Occipital lobe (tissue), 2 donors: ENCODE measurements around the genes FN3KRP and ZNF750.

DNA sequence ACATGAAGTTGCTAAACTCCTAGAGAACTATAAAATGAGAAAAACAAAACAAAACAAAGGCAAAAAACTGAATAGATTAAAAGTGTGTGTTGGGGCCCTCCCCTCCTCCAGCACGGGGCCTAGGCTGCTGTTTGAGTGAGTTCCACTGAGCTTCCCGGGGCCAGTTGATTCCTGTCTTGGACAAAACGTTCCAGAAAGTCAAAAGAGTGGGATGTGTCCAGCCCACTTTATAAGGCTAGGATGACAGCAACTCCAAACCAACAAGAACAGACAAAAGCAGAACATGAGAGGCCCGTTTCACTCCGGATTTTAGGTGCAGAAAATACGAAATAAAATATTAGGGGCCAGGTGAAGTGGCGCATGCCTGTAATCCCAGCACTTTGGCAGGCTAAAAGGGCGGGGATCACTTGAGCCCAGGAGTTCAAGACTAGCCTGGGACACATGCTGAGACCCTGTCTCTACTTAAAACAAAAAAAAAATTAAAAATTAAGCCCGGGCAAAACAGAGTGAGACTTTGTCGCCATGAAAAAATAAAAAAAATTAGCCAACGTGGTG is 11.8 kb upstream of the CSNK1D start:
- RAMPAGE, long total RNA, result no peak

DNA sequence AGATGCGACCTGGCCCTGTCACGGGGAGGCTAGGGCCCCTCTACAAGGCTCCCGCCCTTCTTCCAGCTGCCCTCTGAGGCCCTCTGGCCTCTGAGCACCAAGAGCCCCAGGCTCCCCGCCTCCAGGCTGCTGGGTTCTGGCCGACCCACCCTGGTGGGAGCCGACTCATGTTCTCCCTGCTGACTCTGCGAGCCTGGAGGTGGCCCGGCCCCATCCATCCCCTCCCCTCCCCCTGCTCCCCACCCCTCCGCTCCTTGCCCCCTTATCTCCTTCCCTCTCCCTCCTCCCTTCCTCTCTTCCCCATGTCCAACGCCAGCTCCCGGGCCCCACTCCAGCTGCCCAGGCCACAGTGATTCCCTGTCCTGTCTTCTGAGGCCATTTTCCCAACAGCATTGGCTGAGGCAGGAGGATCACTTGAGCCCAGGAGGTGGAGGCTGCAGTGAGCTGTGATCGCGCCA is 12.9 kb downstream of the CD7 start:
- RAMPAGE, long total RNA, result no peak

DNA sequence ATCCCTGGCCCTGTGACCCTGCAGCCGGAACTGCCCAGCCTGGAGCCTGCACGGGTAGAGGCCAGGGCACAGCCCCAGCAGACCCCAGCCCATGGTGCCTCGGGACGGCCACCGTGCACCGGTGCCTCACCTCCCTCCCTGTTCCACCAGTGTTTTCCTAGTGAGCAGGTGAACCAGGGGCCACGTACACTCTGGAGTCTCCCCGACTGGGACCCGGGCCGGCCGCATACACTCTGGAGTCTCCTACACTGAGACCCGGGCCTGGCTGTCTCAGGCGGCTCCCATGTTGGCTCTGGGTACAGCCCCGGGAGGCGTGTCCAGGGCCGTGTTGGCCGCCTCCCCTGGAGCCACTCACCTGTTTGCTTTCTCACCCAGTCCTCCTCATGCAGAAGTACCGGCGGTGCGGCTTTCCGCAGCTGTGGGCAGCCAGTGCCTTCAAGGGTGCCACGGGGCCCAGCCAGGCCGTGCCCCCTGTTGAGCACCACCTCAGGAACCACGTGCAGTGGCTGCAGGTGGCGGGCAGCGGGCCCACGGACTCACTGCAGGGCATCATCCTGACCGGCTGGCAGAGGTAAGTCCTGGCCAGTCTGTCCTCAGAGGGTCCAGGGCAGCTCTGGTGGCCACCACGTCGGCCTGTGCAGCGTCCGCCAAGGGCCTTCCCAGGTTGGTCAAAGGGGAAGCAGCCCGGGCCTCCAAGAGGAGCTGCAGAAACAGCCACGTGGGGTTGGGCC is 13.6 kb downstream of the CYBC1 start:
- RAMPAGE, long total RNA, result no peak

- RAMPAGE, long total RNA, result no peak
Observed at GRCh38 chr17:82438276-82438980, 12.1 kb downstream of the CYBC1 start.

GRCh38 chr17:82496275-82496912 is 23.1 kb upstream of the FOXK2 start:
- RAMPAGE, long total RNA, result no peak

GRCh38 chr17:82498992-82499567 is 20.5 kb upstream of the FOXK2 start:
- RAMPAGE, long total RNA, result no peak

GRCh38 chr17:82563130-82563861 is 43.8 kb downstream of the FOXK2 start:
- RAMPAGE, long total RNA, result no peak

DNA sequence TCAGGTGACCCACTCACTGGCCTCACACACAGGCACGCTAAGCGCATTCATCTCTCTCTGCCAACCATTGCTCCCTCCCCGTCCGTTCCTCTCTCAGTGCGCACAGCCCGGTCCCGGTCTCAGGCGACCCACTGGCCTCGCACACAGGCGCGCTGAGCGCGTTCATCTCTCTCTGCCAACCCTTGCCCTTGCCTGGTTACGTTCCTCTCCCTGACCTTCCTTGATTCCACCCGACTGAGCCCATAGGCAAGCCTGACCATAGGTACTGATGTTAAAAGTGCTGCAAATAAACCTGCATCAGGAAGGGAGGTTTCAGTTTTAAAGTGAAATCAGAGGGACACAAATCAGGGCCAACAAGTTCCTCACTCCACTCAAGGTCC is 20.7 kb downstream of the WDR45B start:
- RAMPAGE, long total RNA, result no peak

DNA sequence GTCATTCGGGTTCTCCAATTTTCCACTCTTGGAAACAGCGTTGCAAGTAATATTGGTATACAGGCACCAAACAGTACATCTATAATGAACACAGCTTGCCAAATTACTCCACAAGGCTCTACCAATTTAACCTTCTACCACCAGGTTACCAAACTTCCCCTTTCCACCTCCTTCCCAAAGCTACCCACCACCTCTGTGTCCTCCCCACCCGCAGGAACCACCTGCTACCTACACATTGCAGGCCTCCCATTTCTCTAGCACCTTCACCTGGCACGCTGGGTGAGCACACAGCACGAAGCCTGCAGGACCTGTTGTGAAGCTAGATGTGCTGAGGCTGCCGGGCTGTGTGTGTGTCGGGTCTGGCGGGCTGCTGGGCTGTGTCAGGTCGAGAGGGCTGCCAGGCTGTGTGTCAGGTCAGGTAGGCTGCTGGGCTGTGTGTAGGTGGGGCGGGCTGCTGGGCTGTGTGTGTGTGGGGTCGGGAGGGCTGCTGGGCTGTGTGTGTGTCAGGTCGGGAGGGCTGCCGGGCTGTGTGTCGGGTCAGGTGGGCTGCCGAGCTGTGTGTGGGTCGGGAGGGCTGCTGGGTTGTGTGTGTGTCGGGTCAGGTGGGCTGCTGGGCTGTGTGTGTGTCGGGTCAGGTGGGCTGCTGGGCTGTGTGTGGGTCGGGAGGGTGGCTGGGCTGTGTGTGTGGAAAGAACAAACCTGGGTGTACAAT is 8.8 kb downstream of the WDR45B start:
- RAMPAGE, long total RNA, result no peak

- RAMPAGE, long total RNA, result no peak
Observed at GRCh38 chr17:82647192-82648154, 771 bp downstream of the WDR45B start.

- RAMPAGE, long total RNA, result no peak
Observed at GRCh38 chr17:82654746-82656076, 7.0 kb upstream of the WDR45B start.

DNA sequence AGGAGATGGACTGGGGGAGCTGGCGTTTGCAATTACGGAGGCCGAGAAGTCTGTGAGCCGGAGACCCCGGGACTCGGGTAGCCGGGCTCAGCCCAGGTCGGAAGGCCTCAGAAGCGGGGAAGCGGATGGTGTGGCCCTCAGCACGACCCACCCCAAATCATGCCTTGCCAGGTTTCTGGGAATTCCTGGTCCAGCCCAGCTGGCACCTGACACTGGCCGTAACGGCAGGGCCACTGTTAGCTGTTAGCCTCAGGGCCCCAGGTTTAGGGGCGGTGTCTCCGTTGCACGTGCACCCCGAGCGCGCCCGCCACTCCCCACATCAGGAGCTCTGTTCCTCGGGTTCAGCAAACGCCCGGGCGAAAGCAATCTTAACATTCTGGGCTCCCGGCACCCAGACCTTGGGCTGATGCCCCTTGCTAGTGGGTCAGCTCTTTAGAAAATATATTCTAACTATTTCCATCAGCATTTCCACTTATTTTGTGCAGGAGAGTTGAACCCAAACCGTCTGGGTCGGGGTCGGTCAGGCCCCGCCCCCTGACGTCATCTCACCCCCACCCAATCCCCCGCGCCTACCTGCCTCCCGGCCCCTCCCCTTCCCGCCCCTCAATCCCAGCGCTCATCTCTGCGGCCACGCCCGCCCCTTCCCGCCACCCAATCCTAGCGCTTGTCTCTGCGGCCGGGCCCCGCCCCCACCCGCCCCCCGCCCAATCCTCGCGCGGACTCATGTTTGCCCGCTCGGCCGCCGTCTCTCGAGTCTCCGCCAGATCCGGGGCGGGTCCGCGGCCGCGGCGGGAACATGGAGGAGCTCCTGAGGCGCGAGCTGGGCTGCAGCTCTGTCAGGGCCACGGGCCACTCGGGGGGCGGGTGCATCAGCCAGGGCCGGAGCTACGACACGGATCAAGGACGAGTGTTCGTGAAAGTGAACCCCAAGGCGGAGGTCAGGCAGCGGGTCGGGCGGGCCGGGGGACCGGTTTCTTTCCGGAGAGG is at the start of gene FN3KRP:
TSS of gene FN3KRP (plus strand) at position 747 of the 987 bp plus-strand sequence.
- RAMPAGE, long total RNA, result start-site peak on the plus strand centred at position 780 of the sequence, 24 bp wide, 77 and 125 reads in 2 replicates

DNA sequence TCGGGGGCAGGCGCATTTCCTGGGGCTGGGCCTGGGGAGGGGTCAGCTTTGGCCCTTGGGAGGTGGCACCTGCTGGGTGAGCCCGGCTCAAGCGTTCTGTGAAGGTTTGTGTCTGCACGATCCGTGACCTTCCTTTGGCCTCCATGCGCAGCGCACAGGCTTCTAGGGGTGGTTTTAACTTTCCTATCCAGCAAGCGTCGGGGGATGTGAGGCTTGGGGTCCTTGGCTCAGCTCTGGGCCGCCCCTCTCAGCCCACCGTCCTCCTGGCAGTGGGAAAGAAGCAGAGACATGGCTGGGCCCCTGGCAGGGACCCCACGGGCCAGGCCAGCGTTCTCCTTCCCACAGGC is 399 bp downstream of the FN3K start:
- RAMPAGE, long total RNA, result no peak

GRCh38 chr17:82795234-82795549 is 43.3 kb downstream of the TBCD start:
- RAMPAGE, long total RNA, result no peak

GRCh38 chr17:82804558-82805460 is 35.0 kb downstream of the ZNF750 start:
- RAMPAGE, long total RNA, result no peak

GRCh38 chr17:82839626-82840347 is at the start of gene ZNF750:
Gene ZNF750 (minus strand): TSS chr17:82840022.
- RAMPAGE, long total RNA, result no peak

DNA sequence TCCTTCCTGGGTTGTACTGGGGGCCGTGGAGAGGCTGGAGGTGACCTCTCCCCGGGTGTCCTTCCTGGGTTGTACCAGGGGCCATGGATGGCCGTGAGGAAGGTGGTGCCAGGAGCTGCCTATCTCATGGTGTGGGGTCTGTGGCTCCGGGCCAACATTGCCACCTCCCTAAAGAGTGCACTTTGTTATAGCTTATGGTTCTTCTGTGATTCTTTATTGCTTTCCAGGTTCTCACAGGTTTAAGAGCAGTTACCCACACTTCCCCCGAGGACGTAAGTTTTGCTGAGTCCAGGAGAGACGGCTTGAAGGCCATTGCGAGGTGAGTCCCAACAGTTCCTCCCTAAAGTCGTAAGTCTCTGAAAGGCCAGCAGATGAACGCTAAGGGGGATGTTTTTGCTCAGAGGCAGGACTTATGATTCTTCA is 86.4 kb upstream of the ZNF750 start:
- RAMPAGE, long total RNA, result no peak

DNA sequence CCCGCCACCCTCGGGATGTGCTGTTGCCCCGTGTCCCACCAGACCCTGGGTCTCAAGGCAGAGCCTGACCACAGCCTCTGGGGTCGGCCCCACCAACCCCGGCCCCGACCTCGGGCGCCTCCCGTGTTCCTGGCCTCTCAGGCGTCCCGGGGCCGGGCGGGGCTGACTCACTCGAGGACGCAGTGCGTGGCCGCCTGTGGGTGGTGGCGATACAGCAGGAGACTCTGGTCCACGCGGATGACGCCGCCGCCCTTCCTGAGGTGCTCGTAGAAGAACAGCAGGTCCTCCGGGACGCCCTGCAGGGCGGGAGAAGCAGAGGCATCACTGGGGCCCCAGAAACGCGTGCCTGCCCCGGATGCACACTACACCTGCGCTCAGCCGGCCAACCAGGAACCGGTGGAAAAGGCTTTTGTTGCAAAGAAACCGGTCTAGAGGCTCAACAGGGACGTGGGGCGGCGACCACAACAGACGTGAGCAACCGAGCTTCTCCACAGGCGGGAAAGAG is 90.6 kb downstream of the B3GNTL1 start:
- RAMPAGE, long total RNA, result no peak

- RAMPAGE, long total RNA, result no peak
Observed at GRCh38 chr17:83090651-83090995, 11.2 kb downstream of the METRNL start.

- RAMPAGE, long total RNA, result no peak
Observed at GRCh38 chr17:83092573-83092946, 13.2 kb downstream of the METRNL start.